ENCODE results near the genes RAI14, AGXT2, IL7R and EGFLAM.

DNA sequence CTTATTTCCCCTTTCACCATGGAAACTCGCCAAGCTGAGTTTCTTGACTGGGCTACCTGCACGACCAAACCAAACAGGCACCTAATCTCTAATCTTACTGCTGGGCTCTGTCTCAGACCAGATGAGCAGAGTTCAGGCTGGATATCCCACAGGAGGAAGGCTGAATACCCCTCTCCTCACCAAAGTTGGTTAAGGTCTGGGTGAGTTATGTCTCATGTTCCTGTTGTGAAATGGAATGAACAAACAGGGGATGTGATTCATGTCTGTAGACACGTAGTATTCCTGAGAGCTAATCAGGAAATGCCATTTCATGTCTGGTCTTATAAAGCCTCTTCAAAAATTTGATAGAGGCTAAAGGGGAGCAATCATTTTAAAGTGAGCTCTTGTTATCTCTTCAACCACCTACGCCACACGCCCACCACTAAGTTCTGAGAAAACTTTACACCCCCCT lies 70.0 kb upstream of the RAI14 start:
- PRO-cap: no peak
- RAMPAGE, long total RNA, 2 experiments: no peak in any of the 2 experiments

DNA sequence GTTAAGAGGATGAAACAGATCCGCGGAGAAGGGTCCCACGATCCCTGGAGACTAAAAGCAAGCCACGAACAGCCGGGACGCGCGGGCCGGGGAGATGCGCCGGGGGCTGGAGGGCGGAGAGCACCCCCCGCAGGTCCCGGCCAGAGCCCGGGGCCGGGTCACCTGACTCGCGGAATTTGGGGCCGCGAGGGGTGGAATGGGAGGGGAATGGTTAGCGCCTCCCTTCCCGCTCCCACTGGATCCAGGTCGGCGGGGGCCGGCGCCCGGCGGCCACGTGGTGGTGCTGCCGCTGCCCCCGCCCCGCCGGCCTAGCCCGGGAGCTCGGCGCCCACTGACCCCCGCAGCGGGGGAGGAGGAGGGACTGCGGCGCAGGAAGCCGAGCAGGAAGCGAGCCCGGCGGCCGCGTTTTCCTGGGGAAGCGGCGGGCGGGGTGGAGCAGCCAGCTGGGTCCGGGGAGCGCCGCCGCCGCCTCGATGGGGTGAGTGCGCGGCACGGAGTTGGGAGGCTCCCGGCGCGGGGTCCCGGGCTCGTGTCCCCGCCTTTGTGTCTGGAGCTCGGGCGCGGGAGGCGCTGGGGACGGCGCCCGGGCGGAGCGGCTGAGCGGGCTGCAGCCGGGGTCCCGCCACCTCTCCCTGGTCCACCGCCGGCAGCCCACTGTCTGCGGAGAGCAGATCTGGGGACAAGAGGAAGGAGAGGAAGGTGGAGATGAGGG lies at the start of gene RAI14:
TSS of gene RAI14 (plus strand) at position 331 of the 712 bp plus-strand sequence.
- PRO-cap: bidirectional peak, plus-strand start at position 341 of the sequence, minus-strand start at position 164 of the sequence
- RAMPAGE, long total RNA, 2 experiments: start-site peak on the plus strand in 2 of 2 experiments, centred at positions 354 to 369 of the sequence, 62 to 141 reads per replicate

- PRO-cap: no peak
- RAMPAGE, long total RNA, 2 experiments: no peak in any of the 2 experiments
These were observed 18.1 kb downstream of the RAI14 start for GRCh38 chr5:34674254-34674657.

DNA sequence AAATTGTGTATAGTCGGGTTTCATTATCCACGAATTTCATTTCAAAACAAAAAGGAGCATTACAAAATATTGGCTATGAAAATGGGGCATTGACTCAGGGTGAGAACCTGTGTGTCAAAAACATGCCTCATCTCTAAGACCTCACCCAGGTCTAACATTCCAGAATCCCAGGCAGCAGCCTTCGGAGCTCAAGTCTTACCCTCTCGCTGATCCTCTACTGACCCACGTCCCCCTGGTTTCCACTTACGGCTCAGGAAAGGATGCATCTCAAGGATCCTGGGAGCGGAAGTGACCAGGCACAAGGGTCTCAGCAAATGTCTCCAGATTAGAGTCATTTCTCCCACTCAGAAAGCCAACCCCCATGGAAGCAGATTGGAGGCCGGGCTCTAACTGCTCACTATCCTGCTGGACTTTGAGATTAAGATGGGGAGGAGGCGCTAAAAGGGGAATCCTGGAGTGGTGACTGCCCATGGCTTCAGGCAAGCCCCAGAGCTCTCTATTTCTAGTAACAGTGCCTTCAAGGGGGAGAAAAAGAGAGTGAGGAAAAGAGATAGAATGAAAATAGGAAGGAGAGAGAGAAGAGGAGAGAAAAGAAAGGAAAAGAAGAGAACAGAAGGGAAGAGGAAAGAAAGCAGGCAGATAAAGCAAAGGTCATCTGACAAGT lies at the start of gene AGXT2:
TSS of gene AGXT2 (minus strand) at position 392 of the 664 bp plus-strand sequence.
- PRO-cap: no peak
- RAMPAGE, long total RNA, 2 experiments: no peak in any of the 2 experiments

GRCh38 chr5:35228208-35228904 lies 1.9 kb downstream of the PRLR start:
- PRO-cap: no peak
- RAMPAGE, long total RNA, 2 experiments: no peak in any of the 2 experiments

GRCh38 chr5:35671508-35672065 lies 53.9 kb downstream of the SPEF2 start:
- PRO-cap: no peak
- RAMPAGE, long total RNA, 2 experiments: no peak in any of the 2 experiments

- PRO-cap: no peak
- RAMPAGE, long total RNA, 2 experiments: no peak in any of the 2 experiments
These were observed 95.2 kb upstream of the IL7R start for GRCh38 chr5:35761503-35761974.

DNA sequence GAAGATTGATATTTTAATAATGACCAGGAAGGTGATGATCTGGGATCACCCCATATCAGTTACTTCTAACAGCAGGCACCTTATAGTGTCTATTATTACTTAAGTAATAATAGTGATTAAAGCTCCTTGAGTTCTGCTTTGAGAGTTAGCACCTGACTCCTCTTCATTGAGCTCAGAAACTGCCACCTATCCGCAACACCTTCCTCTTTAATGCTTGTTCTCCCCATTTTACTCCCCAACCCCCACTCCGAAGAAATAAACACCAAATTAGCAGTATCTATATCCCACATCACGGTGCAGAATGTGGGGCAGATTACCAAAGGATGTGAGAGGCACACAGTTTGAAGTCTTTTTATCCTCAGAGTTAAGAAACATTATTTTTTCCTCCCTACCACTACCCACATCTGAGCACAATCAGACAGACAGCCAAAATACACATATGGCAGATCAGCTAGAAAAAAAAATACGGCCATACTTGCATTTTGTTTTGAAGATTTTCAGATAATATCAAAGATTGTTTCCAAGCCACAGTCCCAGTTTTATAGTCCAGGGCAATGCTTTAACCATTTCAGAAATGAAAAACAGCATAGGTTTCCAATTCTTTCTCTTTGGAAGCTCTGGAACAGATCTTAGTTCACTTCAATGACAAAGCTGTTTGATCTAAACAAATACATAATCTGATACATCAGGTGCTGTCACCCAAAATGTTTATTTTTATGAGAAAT lies 26.1 kb upstream of the IL7R start:
- PRO-cap: unidirectional peak, plus-strand start at position 311 of the sequence; unidirectional peak, plus-strand start at position 407 of the sequence
- RAMPAGE, long total RNA, 2 experiments: no peak in any of the 2 experiments

DNA sequence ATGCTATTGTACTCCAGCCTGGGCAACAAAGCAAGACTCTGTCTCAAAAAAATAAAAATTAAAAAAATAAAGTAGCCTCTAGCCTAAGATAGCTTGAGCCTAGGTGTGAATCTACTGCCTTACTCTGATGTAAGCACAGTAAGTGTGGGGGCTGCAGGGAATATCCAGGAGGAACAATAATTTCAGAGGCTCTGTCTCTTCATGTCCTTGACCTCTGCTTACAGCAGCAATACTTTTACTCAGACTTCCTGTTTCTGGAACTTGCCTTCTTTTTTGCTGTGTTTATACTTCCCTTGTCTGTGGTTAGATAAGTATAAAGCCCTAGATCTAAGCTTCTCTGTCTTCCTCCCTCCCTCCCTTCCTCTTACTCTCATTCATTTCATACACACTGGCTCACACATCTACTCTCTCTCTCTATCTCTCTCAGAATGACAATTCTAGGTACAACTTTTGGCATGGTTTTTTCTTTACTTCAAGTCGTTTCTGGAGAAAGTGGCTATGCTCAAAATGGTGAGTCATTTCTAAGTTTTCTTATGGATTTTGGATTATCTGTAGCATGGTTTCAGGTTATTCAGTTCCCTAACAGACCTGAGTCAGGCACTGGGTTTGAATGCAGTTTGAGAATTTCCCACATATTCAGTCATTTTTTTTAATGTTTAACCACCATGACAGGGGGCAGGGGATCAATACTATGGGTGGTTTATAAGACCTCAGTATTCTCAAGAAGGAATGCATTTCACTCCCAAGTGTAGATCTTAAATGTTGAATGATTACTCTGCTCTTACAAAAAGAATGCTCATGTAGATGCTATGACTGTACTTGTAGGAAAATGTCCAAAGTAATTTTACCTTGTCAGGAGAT lies at the start of gene IL7R:
TSS of gene IL7R (plus strand) at position 342 of the 861 bp plus-strand sequence.
- PRO-cap: bidirectional peak, plus-strand start at position 373 of the sequence, minus-strand start at position 216 of the sequence
- RAMPAGE, long total RNA, 2 experiments: start-site peak on the plus strand in 1 of 2 experiments, centred at position 357 of the sequence, 5 reads per replicate

- PRO-cap: no peak
- RAMPAGE, long total RNA, 2 experiments: no peak in any of the 2 experiments
These were observed 22.5 kb downstream of the RANBP3L start for GRCh38 chr5:36279220-36279632.

DNA sequence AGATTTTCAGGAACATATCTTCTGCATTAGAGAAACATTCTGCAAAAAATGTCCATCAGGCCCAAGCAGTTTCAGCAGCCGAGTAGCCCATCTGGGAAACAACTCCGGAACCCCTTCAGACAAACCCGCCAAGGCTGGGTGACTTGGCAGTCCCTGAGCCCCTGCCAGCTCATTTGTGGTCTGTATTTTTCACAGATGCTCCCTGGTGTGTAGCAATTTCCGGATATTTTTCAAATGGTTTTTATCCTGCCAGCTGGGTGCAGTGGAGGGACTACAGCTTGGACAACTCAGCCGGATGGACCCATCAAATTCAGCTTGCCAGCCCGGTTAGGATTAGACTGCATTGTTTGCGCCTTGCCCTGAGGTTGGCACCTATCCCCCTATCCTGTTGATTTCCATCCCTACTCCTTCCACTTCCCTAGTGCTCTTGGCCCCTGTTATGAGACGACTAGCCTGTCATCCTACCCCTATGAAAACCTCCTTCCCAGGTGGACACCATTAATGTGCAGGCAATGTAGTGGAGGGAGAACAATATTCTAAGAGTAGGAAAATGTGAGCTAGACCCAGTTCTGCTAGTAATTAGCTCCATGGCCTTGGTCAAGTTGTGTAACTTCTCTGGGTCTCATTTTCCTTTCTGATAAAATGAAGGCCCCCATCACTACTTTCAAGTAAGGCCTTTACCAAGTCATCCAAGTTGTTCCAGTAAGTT lies 102.4 kb upstream of the RANBP3L start:
- PRO-cap: no peak
- RAMPAGE, long total RNA, 2 experiments: no peak in any of the 2 experiments

DNA sequence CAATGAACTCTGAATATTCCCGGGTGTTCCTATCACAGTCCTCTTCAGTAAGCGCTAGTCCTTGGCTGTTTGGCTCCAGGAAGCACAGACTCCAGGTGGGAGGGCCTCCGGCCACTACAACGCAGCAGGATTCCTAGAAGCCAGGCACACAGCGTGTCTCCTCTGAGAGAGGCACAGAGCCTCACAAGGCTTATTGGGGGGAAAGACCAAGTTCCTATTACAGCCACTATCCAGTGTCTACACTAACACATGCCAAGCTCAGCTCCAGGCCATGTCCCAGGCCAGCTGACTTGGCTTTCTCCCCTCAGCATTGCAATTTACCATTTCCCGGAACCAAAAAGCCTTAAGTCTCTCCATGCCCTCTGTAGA lies 84.6 kb upstream of the SLC1A3 start:
- PRO-cap: no peak
- RAMPAGE, long total RNA, 2 experiments: no peak in any of the 2 experiments

- PRO-cap: no peak
- RAMPAGE, long total RNA, 2 experiments: no peak in any of the 2 experiments
These were observed 1.7 kb downstream of the SLC1A3 start for GRCh38 chr5:36607906-36608625.

DNA sequence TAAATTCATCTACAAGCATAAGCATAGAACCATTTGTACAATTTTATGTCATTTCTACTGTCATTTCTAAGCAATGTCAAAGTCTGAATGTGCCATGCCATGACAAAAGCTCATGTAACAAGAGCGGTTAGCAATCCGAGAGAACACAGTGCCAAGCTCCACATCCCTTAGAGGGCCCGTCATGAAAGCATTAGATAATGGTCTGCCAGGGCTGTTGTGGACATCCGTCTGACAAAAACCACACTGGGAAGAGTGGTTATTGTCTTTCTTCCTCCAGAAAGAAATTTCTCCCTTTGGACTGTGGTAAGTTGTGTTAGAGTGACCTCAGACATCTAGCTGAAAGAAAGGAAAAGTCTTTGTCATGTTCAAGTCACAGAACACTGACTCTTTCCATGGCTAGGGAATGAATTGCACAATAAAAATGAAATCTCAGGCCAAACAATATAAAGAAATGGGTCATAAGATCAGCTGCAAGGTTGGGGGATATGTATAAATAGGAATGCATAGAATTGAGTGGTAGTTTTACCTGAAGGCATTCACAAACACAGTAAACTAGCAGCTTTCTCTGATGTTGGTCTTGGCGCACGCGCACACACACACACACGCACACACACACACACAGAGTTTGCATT lies 5.2 kb downstream of the SLC1A3 start:
- PRO-cap: no peak
- RAMPAGE, long total RNA, 2 experiments: no peak in any of the 2 experiments

- PRO-cap: no peak
- RAMPAGE, long total RNA, 2 experiments: no peak in any of the 2 experiments
These were observed 51.0 kb downstream of the SLC1A3 start for GRCh38 chr5:36657486-36657776.

DNA sequence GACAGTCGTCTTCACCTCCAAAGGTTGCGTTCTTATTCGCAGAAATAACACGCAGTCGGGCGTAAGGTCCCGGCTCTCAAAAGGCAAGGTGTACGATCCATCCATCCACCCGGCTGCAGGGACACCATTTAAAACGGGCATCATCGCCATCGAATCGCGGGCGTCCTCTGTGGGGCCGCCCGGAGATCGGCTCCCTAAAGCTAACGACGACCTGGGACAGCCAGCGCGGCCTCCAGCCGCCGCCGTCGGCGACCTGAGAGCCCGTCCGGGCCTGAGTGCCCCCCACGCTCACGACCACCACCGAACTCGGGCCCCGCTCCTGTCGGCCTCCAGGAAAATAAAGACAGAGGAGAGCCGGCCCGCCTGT lies 442 bp upstream of the NIPBL start:
- PRO-cap: no peak
- RAMPAGE, long total RNA, 2 experiments: no peak in any of the 2 experiments

- PRO-cap: no peak
- RAMPAGE, long total RNA, 2 experiments: no peak in any of the 2 experiments
These were observed 35.1 kb downstream of the NIPBL start for GRCh38 chr5:36911566-36912146.

- PRO-cap: bidirectional peak, plus-strand start at chr5:38258559, minus-strand start at chr5:38258438
- RAMPAGE, long total RNA, 2 experiments: no peak in any of the 2 experiments
These were observed at the start of gene EGFLAM for GRCh38 chr5:38258278-38259428. EGFLAM (plus strand) TSS chr5:38258559.

DNA sequence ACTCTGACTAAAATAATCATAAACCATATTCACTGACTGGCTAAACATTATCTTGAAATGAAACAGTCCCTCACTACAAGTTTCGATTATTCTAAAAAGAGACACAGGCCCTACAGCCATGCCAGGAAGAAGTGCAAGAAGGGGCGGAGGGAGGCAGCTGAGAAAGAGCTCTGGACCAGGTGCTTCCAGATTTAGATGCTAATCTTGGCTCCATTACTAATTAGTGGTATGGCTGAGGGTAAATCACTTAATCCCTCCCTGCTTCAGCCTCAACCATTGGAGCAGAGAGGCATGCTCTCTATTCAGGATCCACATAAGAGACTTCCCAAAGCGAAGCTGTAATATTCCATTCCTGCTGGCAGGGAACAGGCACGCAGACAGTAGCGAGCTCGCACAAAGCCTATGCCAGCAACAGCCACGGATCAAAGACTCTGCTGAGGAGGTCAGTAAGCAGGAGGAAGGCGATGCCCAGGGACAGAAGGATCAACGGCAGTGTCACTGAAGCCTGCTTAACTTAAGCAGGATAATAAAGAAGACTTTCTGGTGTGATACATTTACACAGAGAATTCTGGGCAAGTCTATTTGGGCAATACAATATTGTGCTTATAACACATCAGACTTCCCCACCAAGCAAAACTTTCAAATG lies 24.2 kb downstream of the LIFR start:
- PRO-cap: no peak
- RAMPAGE, long total RNA, 2 experiments: no peak in any of the 2 experiments

GRCh38 chr5:38538184-38538487 lies 18.3 kb downstream of the LIFR start:
- PRO-cap: no peak
- RAMPAGE, long total RNA, 2 experiments: no peak in any of the 2 experiments

Measured in prostate gland (tissue), 2 donors.